Left colon (tissue), 1 donor: Measurements from ENCODE around the gene ONECUT2.

DNA sequence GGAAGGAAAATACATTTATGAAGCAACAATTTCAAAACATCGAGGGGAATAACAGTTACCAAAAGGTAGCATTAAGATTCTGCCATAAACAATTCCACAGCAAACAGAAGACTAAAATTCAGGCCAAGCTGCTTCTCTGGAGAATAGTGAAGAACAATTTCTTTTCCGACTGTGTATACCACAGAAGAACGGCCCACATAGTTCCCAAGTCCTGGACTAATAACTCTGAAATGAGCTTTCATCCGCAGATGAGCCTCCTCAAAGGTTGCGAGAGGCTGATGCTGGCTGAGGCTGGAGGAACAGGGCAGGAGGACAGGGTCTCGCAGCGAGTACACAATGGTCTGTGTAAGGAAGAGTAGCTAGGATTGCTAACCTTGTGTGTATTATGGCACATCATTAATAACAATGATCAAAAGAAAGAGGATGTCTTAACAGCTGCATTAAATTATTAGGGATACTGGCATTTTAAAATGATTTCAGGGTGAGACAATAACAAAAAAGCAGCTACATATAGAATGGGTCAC lies 279.0 kb upstream of the TCF4 start:
- PRO-cap: no peak

- PRO-cap: no peak
These were observed 910 bp downstream of the TXNL1 start for GRCh38 chr18:56637580-56637783.

DNA sequence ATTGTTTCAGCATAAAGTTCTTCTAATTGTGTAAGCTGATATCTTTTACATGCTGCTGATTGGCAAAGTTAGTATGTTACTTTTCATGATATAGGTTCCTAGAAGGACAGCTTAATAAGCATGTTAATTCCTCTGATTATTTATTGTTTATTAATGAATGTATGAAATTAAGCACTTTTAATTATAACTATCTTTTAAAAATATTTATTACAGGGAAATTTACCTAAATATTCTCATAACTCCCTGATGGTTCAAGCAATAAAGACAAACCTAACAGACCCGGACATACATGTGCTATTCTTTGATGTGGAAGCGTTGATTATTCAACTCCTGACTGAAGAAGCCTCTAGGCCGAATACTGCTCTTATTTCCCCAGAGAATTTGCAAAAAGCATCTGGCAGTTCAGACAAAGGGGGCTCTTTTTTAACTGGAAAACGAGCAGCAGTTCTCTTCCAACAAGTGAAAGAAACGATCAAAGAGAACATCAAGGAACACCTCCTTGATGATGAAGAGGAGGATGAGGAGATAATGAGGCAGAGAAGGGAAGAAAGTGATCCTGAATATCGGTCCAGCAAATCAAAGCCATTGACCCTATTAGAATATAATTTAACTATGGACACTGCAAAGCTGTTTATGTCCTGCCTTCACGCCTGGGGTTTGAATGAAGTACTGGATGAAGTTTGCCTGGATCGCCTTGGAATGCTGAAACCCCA lies 105.4 kb downstream of the WDR7 start:
- PRO-cap: no peak

GRCh38 chr18:57050581-57051124 lies 96.2 kb upstream of the BOD1L2 start:
- PRO-cap: bidirectional peak, plus-strand start at chr18:57050881, minus-strand start at chr18:57050689

GRCh38 chr18:57428686-57429451 lies 6.3 kb upstream of the ONECUT2 start:
- PRO-cap: no peak

- PRO-cap: unidirectional peak, plus-strand start at chr18:57435408
These were observed at the start of gene ONECUT2 for GRCh38 chr18:57435071-57436159. TSS of gene ONECUT2 (plus strand) at chr18:57435374.

DNA sequence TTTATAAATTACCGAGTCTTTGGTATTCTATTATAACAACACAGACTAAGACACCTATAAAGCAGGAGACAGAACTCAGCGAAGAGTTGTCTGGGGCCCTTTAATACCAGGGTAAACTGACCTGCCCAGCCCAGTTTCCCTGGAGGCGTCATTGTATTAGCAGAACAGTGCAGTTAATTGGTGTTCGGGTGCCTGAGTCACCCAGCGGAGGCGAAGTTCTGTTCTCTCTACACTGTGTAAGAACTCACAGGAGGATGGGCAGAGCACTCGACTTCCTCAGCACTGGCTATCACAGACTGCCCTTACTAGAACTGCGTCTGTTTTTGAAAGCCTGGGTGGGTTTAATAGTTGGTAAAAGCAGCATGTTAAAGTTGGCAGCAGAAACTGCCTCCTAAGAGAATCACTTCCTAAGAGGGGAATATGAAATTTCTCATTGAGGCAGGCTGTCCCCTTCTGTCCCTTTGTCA lies 106.5 kb upstream of the ATP8B1 start:
- PRO-cap: unidirectional peak, plus-strand start at position 239 of the sequence

DNA sequence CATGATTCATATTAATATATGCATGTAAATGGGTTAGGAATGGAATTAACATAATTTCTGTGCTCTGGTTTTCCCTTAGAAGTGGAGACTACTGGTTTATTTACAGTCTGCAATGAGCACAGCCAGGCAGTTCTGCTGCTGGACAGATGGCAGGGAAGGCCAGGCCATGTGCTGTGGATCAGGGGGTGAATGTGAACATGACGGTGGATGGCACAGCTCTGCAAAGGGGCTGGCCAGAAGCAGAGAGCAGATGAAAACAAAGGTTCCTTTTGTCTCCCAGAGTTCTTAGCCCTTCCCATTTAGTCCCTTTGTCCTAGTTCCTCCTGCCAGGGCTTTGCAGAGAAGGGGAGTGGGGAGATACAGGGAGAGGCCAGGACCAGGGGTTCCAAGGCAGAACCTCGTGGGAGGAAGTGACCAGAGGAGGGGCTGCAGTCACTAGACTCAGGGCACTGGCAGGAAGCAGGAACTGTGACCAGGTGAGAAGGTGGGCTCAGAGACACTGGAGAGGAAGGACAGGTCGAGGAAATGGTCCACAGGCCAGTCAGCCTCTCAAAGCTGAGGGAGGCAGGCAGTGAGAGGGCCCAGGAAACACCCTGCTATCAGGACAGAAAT lies 112.9 kb upstream of the ATP8B1 start:
- PRO-cap: no peak

- PRO-cap: no peak
These were observed 272.6 kb downstream of the NEDD4L start for GRCh38 chr18:58316681-58316884.

DNA sequence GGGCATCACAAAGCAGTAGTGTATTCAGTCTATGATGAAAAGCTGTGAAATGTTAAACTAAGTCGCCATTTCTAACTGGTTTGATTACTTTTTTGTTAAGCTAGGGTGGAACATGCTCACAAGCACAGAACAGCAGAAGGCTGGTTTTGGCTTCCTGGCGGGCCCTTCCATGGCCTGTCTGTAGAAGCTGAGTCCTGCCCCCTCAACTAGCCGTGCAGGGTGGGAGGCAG lies 290.8 kb downstream of the ALPK2 start:
- PRO-cap: no peak

DNA sequence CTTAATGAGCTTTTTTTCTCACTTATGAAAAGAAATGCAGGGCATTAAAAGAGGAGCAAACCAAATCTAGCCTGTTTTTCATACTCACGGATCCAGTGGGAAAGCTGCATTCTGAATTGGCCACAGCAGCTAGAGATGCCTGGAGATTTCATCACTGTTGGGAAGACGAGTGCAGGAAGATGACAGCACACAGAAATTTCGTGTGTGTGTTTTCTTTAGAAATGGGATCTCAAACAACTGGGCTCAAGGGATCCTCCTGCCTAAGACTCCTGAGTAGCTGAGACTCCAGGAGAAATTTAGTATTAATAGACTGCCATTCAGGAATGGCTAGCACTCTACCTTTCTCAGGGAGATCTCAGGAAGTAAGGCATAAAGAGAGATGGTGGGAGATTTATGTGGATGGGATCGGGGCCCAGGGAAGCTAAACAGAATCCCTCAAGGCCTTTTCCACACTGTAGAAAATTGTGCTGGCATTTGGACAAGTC lies 181.3 kb downstream of the ALPK2 start:
- PRO-cap: no peak

GRCh38 chr18:58460362-58460654 lies 168.6 kb downstream of the ALPK2 start:
- PRO-cap: no peak

GRCh38 chr18:58526688-58527227 lies 102.1 kb downstream of the ALPK2 start:
- PRO-cap: no peak

DNA sequence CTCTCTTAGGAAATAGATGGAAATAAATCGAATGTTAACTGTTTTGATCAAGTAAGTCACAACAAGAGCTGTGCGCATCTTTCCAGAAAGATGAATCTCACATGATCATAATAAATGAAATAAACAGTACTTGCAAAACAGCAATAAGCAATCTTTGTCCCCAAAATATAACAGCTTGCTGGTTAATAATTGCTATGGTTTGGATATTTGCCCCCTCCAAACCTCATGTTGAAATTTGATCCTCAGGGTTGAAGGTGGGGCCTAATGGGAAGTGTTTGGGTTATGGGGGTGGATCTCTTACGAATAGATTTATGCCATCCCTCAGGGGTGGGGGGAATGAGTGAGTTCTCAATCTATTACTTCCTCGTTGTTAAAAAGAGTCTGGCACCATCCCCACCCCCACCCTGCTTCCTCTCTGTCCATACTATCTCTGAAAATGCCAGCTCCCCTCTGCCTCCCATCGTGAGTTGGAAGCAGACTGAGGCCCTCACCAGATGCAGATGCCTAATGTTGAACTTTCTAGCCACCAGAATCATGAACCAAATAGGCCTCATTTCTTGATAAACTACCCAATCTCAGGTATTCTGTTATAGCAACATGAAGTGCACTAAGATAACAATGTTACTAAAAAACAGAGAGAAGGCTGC lies 90.3 kb downstream of the ALPK2 start:
- PRO-cap: no peak

GRCh38 chr18:58692689-58693519 lies 21.6 kb downstream of the MALT1 start:
- PRO-cap: no peak

DNA sequence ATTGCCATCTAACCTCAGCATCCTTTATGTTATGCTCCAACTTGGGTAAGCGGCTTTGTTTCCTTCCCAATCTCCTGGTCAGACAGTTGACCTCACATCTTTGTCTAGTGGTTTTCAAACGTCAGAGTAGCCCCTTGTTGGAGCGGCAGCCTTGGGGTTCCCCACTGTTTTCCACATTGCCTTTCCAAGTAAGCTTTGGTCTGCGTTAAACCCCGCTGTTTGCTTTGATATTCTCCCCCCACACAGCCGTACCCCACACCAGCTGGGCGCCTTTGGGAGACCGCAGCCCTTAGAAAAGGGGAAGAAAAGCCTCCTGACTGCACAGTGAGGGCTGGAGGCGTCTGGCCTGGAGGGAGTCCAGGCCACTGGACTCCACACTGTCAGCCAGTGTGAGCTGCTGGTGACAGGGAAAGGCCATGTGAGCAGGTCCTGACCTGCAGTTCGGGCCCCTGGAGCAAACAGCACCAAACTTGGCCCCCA lies 83.4 kb downstream of the MALT1 start:
- PRO-cap: no peak

DNA sequence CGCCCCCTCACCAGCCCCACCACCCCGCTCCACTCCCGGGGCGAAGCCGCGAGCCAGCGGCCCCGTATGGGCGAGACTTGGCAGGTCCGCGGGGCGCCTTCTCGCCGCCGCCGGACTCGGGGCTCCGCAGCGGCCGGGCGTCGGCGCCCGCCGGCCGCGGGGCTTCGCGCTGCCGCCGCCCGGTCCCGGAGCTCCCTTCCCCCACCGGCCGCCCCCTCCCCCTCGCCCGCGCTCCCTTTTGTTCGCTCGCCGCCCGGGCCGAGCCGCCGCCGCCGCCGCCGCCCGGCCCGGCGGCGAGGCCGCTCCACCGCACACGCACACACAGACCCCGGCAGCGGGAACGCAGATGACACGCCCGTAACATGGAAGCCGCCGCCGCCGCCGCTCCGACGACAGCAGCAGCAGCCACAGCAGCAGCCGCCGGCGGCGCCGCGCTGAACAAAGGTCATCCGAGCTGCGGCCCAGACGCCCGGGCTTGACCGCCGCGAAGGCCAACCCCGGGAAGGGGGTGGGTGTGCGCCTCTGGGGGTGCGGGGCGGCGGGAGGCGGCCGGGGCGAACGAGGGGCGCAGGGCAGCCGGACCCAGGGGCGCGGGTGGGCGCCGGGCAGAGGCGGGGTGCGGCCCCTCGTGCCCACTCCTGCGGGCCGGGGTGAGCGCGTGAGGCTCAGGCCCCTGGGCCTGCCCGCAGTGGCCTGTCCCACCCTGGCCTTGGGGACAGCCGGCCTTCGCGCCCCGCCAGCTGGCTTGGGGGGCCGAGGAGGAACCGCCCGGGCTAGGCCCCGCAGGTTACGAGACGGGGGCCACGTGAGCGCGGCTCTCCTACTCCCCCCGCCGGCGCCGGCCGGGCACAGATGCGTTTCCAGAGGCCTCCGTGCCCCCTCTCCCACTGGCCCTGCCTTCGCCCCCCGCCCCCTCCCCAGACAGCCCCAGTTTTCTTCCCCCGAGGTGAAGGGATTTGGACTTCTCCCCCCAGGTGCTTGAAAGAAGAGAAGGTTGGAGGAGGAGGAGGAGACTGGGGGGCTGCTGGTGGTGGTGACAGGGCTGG lies 1.1 kb upstream of the ZNF532 start:
- PRO-cap: bidirectional peak, plus-strand start at position 531 of the sequence, minus-strand start at position 440 of the sequence; bidirectional peak, plus-strand start at position 851 of the sequence, minus-strand start at position 747 of the sequence

GRCh38 chr18:59029966-59030603 lies 109.6 kb upstream of the SEC11C start:
- PRO-cap: no peak

DNA sequence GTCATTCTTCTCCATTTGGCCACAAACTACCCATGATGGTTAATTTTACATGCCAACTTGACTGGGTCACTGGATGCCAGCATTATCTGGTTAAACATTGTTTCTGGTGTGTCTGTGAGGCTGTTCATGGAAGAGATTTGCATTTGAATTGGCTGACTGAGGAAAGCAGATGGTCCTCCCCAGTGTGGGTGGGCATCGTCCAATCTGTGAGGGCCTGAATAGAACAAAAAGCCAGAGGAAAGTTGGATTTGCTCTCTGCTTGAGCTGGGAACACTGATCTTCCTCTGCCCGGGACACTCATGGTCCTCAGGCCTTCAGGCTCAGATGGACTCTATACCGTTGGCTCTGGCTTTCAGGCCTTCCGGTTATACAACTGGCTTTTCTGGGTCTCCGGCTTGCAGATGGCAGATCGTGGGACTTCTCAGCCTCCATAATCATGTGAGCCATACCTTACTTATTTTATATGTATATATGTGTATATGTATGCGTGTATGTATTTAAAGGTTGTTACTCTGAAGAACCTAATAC lies 5.8 kb upstream of the CPLX4 start:
- PRO-cap: no peak

DNA sequence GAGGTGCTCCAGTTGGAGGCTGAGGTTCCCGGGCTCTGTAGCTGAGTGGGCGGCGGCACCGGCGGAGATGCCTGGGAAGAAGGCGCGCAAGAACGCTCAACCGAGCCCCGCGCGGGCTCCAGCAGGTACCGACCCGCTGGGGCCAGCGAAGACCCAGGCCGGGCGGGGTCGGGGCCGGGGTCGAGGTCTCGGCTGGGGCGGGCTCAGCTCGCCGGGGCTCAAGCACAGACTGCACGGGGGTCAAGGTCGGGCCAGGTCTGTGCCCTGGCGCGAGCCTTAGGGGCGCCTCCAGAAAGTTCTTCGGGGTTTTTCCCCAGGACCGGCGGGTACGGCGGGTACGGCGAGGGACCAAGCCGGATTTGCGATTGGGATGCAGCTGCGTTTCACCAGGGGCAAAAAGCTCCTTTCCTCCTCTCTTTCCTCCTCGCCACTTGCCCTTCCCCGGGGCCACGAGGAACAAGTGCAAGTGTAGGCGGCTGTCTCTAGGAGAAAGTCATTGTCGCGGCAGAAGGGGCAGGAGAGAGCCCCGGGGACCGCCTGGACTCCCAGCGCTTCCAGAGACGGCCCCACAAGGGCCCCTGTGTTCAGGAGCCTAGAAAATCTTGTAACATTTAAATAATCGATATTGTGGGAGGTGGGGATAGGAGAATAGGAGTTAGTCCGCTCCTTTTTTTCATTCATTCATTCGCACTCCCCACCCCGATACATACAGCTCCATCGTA lies 476 bp downstream of the PMAIP1 start:
- PRO-cap: bidirectional peak, plus-strand start at position 496 of the sequence, minus-strand start at position 483 of the sequence